ENCODE measurements around a stretch of chr18.

GRCh38 chr18:48407438-48407780 lies 1.8 kb downstream of the ZBTB7C start:
- RRBS: no CpG with 5 or more reads among the region's 2 CpGs

DNA sequence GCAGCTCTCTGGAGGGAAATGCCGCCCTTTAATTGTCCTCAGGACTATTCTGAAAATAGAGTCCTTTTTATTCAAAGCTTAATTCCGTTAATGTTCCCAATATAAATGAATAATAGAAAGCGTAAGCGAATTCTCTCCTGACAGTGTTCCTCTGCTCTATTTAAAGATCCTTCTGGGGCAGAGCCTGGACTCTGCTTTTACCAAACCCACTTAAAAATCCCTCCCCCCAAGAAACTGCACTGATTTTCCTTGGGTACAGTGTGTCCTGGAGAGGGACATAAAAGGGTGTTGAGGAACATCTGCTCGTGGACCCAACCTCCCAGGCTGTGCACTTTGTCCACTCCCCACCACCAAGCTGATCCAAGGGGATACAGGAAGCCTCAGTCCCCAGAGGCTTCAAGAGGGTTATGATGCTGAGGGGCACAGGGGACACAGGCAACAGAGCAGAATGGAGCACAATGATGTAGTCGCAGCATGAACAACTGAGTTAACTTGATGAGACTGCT lies 40.1 kb upstream of the ZBTB7C start:
- RRBS: no CpG with 5 or more reads among the region's 6 CpGs

GRCh38 chr18:48541010-48541882 lies 2.4 kb downstream of the CTIF start:
- RRBS: under 1% methylated on average over 37 of the region's 63 CpGs

- RRBS: no CpG with 5 or more reads among the region's 13 CpGs
Observed at GRCh38 chr18:48545500-48546077, 6.8 kb downstream of the CTIF start.

- RRBS: no CpG with 5 or more reads among the region's 9 CpGs
Observed at GRCh38 chr18:48657297-48657954, 118.6 kb downstream of the CTIF start.

DNA sequence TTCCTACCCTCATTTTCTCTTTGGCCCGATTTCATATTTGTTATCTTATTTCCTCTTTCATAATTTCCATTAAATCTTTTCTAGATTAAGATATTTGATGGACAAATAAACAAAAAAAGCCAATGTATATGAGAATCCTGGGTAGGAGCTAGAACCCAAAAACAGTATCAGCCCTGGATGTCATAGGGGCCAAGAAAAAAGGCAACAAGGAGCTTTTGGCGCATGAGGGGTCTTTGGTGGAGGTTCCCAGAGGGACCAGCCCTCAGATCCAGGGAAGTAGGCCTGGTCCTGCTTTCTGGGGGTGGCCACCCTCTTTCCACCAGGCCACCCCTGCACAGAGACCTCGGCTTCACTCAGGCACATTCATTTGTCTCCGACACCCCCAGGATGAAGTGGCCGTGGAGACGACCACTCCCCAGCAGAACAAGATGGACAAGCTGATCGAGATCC lies 189.7 kb downstream of the SMAD7 start:
- RRBS: no CpG with 5 or more reads among the region's 7 CpGs

GRCh38 chr18:48782041-48783177 lies 168.4 kb downstream of the SMAD7 start:
- RRBS: 90% methylated on average over 4 of the region's 15 CpGs

DNA sequence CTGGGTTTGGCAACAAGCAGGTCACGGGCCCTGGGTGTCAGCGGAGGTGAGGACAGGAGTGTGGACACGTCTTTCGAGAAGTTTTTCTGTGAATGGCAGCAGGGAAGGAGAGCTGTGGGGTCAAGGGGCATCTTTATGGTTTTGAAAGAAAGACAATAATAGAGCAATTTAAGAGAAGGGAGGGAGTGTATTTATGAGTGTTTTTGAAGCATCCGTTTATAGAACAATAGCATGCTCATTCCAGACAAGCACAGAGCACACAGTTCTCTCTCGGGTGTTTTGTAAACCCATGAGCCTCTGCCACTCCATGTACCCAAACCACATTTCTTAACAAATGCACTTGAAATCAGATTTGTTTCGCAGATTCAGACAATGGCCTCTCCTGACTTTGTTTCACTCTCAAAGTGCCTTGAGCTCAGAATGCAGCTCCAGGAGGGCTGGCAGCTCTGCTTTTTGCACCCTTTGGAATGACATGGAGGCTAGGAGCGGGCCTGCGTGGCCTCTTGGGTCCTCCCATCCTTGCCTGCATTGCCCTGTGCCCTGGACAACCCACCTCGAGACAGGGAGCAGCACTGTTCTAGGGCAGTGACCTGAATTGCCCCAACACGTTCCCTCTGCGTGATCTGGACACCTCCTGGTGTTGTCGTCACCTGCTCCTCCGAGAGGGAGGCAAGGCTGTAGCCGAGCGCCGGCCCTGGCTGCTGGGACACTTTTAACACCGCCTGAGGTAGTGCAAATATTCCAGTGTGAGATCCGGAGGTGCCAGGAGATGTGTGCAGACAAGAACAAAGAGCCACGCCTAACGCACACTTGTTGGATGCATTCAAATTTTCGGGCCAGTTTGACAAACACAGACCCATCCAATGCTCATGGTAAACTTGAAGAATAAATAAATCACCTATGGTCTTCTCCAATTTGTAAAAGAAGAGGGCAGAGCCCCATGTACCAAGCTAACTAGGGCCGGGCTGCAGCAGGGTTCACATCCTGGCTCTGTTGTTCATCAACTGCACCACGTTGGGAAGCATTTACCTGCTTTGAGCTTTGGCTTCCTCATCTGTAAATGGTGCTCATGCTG lies 131.6 kb downstream of the SMAD7 start:
- RRBS: 100% methylated on average over 1 of the region's 24 CpGs

GRCh38 chr18:48833837-48834370 lies 116.9 kb downstream of the SMAD7 start:
- RRBS: no CpG with 5 or more reads among the region's 11 CpGs

DNA sequence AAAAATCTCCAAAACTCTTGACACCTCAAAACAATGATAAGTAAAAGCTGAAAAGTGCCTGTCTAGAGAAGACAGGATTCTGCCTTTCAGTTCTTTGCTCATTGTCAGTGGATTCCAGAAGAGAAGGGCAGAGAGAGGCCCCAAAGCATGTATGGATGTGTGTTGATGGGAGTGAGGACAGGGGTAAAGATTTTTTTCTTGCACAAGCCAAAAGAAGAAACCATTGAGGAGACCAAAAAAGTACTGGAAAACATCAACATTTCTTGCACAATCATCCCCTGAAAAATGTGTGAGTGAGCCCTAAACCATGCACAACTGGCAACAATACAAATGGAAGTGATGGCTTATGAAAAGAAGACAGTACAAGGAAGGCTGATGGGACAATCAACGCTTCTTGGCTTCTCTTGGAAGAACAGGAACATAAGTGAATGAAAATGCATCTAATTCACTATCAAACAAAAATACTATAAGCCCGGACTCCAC lies 5.6 kb upstream of the SMAD7 start:
- RRBS: no CpG with 5 or more reads among the region's 2 CpGs

DNA sequence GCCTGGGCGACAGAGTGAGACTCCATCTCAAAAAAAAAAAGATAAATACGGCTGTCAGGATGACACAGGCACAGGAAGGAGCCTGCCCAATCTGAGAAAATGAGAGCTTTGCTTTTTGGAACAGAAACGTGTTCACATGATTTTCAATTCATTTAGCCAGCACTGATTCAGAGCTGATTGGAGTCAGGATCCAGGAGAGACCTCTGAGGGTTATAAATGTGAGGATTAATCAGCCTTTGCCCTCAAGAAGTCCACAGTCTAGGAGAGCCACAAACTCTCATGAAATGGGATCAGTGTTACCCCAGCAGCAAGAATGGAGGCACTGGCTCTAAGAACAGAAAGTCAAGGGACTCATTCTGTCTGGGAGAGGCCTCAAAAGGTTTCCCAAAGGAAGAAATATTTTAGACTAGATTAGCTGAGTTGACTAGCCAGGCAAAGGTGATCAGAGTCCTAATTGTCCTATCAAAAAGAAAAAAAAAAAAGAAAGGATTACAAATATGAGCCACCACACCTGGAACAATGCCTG lies 7.0 kb upstream of the SMAD7 start:
- RRBS: no CpG with 5 or more reads among the region's 3 CpGs

GRCh38 chr18:48975650-48976841 lies 25.3 kb upstream of the SMAD7 start:
- RRBS: 13% methylated on average over 45 of the region's 142 CpGs

- RRBS: no CpG with 5 or more reads among the region's 6 CpGs
Observed at GRCh38 chr18:48982142-48982567, 31.4 kb upstream of the SMAD7 start.

GRCh38 chr18:49668819-49669383 lies 107.0 kb downstream of the LIPG start:
- RRBS: no CpG with 5 or more reads among the region's 6 CpGs

DNA sequence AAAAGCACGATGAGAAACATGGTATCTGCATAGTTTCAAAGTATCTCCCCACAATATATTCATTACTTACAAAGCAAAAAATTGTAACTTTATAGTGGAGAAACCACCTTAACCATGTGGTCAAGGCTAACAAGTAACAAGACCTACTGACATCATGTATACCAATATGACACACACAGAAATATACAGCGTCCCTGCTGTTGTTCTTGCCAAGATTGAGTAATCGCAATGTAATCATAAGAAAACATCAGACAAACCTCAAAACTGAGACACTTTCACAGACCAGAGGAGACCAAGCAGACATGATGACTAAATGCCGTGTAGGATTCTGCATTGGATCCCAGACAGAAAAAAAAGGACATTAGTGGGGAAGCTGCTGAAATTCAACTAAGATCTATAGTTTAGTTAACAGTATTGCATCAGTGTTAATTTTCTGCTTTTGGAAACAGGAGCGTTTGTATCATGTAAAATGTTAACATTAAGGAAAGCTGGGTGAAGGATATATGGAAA lies 123.0 kb downstream of the ACAA2 start:
- RRBS: no CpG with 5 or more reads among the region's 5 CpGs

DNA sequence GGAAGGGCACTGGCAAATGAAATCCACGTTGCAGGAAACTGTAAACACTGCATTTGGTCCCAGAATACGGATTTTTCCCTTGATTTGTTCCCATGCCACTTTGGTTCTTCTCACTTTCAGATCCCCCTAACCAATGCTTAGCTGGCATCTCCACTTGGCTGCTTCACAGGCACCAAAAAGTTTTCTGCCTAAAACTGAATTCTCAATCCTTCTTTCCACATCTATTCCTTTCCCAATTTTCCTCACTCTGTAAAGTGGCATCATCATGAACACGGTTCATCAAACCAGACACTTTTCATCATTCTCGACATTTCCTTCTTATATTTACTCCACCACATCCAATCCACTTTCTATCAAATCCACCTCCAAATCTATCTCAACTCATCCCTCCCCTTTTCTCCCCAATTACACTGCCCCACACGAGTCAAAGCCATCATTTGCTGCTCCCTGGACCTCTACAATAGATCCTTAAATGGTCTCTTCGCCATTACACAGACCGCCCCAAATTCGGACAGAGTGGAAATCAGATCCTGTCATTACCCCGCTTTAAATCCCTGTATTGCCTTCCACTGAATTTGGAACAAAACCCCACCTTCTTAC lies 1.1 kb downstream of the ACAA2 start:
- RRBS: no CpG with 5 or more reads among the region's 9 CpGs

DNA sequence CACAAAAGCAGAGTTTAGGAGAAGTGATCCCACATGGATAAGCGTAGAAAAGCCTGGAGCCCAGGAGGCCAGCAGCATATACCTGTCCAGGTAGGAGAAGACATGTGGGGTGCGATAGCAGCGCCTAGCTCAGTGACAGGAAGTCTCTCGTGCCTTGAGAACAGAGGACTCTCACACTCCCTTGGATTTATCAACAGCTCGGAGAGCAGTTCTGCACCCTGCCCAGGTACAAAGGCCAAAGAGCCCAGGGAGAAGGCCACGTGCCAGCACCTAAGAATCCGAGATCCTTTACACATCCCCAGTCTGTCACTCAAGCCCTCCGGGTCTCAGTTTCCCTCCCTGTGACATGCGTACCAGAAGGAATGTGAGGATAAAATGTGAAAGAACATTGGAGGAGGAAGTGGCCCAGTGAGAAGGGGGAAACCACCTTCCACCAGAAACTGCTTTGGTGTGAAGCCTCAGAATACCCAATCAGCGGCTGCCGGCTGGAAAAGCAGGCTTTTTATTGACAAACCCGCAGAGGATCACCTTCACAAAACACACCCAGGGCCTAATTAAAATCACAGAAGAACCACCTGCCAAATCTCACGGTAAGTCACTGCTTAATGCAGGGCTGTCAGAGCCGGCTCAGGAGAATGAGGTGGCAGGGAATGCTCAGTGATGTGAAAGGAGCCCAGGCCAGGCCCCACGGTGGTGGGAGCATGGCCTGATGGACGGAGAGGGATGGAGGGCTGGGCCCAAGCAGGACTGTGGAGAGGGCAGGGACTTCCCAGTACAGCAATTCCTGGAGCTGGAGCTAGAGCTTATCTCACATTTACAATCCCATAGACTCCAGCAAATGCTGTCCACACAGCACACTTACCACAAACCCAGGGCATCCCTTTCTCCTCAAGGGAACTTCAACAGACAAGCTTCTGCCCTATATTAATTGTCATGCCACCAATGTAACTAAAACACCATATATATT lies 66.2 kb downstream of the MYO5B start:
- RRBS: no CpG with 5 or more reads among the region's 16 CpGs

- RRBS: no CpG with 5 or more reads among the region's 5 CpGs
Observed at GRCh38 chr18:50425118-50425761, 50.4 kb downstream of the SKA1 start.

GRCh38 chr18:50611223-50611951 lies 51.5 kb downstream of the MAPK4 start:
- RRBS: no CpG with 5 or more reads among the region's 7 CpGs

GRCh38 chr18:50797067-50798141 lies 22.4 kb downstream of the MRO start:
- RRBS: no CpG with 5 or more reads among the region's 18 CpGs

Data from HTR-8/SVneo (cell line).